AG04449 (cell line): Measurements from ENCODE around the genes NINJ1, FAM120AOS, PTPDC1 and FBP2.

- RRBS = 2% methylated on average over 37 of the region's 87 CpGs
Measured at GRCh38 chr9:93133936-93134977, at the start of gene NINJ1. Gene NINJ1, minus strand, starts transcription at chr9:93134251.

DNA sequence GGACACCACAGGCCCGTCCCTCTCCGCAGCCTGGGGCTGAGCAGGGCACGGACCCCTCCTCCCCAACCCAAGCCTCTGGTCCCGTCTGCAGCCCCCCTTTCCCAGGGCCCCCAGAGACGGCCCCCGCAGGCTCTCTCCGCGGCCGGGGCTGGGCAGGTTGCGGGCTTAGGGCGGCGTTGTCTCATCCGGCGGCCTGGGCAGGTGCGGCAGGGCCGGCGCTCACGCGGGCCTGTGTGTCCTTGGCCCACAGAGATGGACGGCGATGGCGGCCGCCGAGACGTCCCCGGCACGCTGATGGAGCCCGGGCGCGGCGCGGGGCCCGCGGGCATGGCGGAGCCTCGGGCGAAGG lies 713 bp downstream of the WNK2 start:
- RRBS = 3% methylated on average over 26 of the region's 37 CpGs

- RRBS = no CpG with 5 or more reads among the region's 16 CpGs
Measured at GRCh38 chr9:93186149-93186896, 2.4 kb downstream of the WNK2 start.

DNA sequence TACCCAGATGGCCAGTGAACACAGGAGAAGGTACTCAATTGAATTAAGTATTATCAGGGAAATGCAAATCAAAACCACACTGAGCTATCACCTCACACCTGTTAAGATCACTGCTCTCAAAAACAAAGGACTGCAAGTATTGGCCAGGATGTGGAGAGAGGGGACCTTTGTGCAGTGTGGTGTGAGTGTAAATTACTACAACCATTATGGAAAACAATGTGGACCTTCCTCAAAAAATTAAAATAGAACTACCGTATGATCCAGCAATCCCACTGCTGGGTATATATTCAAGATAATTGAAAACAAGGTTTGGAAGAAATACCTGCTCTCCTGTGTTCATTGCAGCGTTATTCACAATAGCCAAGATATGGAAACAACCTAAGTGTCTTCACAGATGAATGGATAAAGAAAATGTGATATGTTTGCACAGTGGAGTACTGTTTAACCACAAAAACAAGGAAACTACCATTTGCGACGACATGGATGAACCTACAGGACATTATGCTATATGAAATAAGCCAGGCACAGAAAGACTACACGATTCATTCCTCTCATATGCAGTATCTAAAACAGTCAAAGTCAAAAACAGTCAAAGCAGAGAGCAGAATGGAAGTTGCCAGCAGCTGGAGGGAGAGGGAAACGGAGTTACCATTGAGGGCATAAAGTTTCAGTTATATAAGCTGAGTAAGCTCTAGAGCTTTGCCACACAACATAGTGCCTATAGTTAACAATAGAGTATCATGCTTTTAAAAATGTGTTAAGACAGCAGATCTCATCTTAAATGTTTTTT lies 102.6 kb downstream of the WNK2 start:
- RRBS = no CpG with 5 or more reads among the region's 6 CpGs

- RRBS = 10% methylated on average over 2 of the region's 45 CpGs
Measured at GRCh38 chr9:93452843-93454055, at the start of gene FAM120AOS. Gene FAM120AOS, minus strand, starts transcription at chr9:93453581.

- RRBS = 4% methylated on average over 8 of the region's 30 CpGs
Measured at GRCh38 chr9:93575673-93576230, 632 bp upstream of the PHF2 start.

GRCh38 chr9:94031888-94032742 lies 52.1 kb upstream of the PTPDC1 start:
- RRBS = no CpG with 5 or more reads among the region's 8 CpGs

DNA sequence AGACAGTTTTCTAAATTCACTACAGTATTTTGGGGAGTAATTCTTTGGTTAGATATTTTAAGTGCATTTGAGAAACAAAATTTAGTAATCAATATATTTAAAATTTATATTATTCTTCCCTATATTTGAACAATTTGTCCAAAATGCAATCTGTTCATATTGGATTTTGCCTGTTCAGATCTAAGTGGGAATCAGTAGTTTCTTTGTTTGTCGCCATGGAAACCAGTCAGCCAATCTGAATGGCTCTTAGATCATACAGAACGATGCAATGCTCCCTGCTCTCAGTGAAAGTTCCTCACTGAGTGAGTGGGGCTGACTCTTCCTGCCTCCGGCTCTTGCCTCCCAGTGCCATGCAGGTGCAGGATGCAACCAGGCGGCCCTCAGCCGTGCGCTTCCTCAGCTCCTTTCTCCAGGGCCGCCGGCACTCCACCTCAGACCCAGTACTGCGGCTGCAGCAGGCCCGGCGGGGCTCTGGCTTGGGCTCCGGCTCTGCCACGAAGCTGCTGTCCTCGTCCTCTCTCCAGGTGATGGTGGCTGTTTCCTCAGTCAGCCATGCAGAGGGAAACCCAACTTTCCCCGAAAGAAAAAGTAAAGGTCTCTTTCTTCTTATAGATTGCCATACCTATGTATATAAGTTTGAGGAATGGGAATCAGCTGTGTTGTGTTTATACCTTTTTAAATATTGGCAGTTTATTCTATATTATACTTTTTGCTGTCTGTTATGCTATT lies at the start of gene PTPDC1:
Gene PTPDC1, plus strand, starts transcription at position 284 of the 729 bp plus-strand sequence.
- RRBS = 52% methylated on average over 6 of the region's 15 CpGs

DNA sequence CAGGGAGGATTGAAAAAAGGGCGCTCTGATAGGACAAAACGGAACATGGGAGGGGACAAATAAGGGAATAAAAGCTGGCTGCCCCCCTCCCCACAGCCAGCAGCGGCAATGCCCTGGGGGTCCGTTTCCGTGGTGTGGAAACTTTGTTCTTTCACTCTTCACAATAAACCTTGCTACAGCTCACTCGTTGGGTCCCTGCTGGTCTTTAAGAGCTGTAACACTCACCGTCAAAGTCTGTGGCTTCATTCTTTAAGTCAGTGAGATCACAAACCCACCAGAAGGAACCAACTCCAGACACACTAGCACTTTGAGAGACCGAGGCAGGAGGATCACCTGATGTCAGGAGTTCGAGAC lies 54.4 kb upstream of the ZNF169 start:
- RRBS = no CpG with 5 or more reads among the region's 9 CpGs

DNA sequence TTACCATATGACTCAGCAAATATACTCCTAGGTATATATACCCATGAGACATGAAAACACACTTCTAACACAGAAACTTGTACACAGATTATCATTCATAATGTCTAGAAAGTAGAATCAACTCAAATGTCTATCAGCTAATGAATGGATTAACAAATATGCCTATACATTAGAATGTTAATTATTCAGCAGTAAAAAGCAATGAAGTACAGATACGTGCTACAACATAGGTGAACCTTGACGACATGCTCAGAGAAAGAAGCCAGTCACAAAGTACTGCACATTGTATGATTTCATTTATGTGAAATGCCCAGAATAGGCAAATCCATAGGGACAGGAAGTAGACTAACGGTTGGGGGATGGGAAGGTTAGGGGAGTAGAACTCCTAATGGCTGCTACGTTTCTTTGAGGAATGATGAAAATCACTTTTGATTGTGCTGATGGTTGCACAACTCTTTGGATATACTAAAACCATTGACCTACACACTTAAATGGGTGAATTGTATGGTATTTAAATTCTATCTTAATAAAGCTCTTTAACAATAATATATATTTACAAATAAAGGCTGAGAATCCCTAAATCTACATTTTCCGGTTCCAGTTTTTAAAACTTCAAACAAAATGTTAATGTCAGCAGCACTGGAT lies 75.4 kb downstream of the MFSD14B start:
- RRBS = no CpG with 5 or more reads among the region's 5 CpGs

GRCh38 chr9:94459927-94460484 lies 85.6 kb downstream of the MFSD14B start:
- RRBS = no CpG with 5 or more reads among the region's 3 CpGs

DNA sequence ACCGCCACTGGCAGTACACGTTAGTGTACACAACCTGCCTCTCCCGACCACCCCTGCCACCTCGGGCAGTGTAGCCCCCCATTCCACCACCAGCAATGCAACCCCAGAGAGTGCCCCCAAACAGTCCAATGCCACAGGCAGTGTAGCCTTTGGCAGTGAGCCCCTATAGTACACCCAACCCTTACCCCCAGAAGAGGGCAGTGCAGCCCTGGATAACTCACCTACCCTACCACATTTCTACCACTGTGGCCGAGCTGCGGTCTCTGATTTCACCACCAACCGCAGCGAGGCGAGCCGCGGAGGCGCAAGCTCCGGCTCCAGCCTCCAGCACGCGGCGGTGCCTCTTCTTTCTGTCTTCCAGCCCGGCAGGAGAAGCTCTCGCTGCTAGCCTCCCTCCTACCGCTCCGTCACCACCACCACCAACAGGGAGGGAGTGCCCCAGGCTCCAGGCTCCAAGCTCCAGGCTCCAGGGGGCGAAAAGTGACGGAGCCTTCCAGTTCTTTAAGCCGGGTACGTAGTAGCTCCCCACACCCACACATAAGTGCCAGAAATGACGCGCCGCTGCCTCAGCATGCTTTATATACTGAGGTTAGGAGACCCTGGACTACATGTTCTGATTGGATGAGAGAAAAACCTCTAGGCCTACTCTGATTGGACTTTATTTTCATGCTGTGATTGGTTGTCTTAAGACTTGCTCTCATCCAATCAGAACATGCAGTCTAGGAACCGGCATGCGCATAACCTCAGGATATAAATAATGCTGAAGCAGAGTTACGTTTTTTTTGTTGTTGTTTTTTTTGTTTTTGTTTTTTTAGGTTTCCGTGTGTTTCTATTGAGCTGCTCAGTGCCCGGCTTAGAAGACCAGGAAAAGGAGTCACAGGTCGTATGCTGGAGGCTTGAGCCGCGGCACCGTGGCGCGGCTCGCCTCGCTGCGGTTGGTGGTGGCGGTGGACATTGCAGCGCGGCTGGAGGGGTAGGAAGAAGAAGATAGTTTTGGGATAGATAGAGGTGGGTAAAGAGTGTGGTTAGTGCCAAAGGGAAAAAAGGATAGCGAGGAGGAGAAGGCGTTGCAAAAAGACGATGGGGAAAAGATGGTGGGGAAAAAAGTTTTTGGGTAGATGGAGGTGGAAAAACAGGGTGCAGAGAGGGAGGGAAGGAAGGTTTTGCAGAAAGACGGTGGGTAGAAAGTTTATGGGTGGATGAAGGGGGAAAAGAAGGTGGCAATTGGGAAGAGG lies 38.9 kb downstream of the FBP2 start:
- RRBS = 62% methylated on average over 5 of the region's 48 CpGs

GRCh38 chr9:94593524-94594251 lies at the start of gene FBP2:
Gene FBP2, minus strand, starts transcription at chr9:94593824.
- RRBS = no CpG with 5 or more reads among the region's 20 CpGs

- RRBS = no CpG with 5 or more reads among the region's 6 CpGs
Measured at GRCh38 chr9:94656208-94656604, 16.9 kb upstream of the FBP1 start.

DNA sequence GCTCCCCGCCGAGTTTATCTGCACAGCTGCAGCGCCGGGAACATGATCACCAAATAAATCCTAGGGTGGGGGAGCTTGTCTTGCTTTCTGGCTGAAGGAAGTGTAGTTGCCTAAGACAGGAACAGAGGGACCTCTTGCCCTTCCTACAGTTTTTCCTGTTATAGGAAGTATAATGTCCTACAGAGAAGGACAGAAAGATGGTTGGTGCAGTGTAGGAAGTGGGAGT lies 7.6 kb downstream of the AOPEP start:
- RRBS = no CpG with 5 or more reads among the region's 4 CpGs

GRCh38 chr9:94799698-94800518 lies 73.4 kb downstream of the AOPEP start:
- RRBS = no CpG with 5 or more reads among the region's 6 CpGs

DNA sequence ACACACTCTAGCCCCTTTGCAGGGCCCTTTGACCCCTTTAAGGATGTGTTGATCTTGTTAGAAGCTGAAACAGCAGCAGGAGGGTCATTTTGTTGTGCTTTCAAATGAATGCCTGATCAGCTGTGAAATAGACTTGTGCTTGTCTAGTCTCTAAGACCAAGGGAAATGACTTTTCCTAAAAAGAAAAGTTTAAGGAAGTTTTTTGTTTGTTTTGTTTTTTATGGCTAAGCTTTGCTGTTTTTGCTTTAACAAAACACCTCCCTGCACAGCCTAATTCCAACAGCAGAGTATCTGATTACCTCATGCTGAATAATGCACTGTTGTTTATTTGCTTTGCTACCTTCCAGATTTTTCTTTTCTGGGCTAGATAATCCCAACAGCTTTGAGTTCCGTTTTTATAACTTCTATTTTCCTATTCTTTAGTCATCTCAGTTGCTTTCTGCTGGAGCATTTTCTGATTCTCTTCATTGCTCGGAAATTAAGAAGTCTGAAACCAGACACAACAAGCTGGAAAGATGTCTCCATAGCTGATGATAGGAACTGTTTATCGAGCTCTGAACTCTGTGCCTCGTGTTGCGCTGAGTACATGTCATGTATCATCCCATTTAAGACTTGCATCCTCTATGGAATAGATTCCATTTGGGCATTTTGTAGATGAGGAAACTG lies 95.8 kb downstream of the AOPEP start:
- RRBS = no CpG with 5 or more reads among the region's 5 CpGs

- RRBS = no CpG with 5 or more reads among the region's 6 CpGs
Measured at GRCh38 chr9:94833609-94834291, 107.3 kb downstream of the AOPEP start.

DNA sequence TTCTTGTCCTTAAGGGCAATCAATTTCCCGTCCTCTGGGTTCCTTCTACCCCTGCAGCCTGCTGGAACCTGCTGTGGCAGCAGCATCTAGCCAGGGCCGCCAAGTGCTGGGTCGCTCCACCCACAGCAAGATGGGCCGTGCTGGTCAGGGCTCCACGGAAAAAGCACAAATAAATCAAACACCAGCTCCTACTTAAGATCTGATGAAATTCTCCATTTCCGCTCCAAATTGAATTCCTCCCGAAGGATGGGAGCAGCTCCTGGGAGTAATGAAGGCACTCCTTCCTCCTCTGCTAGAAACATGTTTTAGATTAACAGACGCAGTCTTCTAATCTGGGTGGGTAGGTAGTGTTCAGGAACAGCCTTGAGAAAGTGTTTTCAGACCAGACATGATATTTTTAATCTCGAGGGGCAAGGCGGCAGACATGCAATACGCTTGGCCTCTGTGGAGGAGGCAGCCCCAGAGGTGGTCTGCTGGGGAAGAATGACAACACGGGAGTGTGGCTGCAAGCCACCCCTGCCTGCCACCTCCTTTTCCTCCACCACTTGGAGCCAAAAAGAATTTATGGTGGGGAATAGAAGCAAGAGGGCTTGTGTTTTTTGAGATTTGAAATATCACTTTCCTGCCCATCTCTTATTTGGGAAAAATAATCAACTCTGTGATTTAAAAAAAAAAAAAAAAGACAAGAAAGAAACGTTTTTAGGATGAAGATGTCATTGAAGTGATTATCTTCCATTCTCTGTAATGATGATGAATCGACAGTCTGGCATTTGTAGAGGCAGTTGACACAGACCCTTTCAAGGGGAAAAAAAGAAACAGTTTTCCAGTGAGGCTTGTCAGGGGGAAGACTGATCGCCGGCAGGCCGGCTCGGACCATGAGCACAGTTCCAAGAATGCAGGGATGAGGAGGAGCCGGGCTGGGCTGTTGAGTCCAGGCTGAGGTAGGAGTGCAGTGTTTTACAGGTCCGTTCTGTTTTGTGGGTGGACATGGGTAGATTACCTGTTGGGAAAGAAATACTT lies 194.2 kb downstream of the AOPEP start:
- RRBS = 7% methylated on average over 1 of the region's 20 CpGs

DNA sequence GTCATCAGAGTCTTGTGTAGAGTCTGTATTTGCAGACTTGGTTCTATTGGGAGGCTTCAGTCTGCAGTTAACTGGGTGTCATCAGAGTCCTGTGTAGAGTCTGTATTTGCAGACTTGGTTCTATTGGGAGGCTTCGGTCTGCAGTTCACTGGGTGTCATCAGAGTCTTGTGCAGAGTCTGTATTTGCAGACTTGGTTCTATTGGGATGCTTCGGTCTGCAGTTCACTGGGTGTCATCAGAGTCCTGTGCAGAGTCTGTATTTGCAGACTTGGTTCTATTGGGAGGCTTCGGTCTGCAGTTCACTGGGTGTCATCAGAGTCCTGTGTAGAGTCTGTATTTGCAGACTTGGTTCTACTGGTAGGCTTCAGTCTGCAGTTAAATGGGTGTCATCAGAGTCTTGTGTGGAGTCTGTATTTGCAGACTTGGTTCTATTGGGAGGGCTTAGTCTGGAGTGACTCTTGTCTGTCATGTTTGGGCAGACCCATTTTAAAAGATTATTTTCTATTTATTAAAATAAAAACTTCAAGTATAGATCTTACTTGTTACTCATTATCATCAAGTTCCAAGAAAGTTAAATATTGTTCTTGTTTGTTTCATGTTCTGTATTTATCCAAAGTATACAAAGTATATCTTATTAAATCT lies 239.6 kb downstream of the AOPEP start:
- RRBS = no CpG with 5 or more reads among the region's 3 CpGs